A375 (cell line): ENCODE measurements around a stretch of chr1.

DNA sequence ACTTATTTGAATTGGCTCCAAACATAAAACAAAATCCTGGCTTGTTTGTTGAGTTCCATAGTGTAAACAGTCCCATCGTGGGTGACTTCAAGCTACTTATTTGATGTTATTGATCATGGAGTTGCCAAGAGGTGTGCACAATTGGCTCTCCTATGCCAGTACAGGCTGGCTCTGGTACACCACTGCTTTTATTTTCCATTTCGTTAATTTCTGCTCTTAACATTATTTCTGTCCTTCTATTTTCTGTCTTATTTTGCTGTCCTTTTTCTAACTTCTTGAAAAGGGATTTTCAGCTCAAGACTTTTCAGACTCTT, 1.8 kb upstream of the COA6 start:
- RAMPAGE, long total RNA = no peak

DNA sequence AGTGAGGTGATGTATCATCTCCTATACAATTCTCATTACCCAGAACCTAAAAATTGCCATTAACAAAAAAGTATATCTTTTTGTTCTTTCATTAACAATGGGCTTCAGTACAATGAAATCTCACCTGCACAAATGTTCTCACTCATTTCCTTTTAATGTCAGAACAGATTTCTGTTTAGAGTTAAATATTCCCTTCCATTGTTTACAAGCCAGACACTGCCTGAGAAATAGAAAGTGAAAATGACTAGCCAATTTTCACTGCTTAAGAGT, 27.4 kb downstream of the COA6 start:
- RAMPAGE, long total RNA = no peak

DNA sequence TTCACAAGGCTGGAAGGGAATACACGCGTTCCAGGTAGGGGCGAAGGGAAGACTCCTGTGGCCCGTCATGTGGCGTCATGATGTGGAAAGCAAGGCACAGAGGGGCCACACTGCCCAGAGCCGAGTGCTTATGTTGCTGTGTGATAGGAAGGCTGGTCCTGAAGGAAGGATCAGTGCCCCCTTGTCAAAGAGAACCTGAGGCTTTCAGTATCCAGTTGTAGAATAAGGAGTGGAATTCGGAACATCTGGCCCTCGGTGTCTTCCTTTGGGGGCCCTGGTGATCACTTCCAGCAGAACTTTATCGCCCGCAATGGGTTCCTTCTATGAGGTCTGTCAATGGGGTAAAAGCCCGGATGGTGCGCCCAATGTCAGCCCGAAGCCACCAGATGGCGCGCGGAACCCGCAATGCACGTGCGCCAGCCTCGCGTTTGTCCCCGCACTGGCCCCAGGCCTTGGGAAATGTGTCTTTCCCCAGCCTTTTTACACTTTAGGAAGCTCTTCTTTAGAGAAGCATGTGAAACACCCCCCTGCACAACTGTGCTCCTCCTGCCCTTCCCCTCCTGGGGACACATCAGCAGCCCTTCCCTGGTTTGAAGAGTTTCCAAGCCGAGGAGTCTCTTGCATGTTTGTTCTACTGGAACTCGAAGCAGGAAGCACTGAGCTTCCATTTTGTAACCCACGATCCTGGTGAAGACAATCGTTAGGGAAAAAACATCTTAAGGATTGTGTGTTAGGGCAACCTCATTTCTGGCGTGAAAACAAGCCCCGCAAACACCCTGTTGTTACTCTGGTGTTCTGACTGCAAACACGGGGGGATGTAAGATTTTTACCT, 20.1 kb upstream of the TARBP1 start:
- RAMPAGE, long total RNA = no peak

DNA sequence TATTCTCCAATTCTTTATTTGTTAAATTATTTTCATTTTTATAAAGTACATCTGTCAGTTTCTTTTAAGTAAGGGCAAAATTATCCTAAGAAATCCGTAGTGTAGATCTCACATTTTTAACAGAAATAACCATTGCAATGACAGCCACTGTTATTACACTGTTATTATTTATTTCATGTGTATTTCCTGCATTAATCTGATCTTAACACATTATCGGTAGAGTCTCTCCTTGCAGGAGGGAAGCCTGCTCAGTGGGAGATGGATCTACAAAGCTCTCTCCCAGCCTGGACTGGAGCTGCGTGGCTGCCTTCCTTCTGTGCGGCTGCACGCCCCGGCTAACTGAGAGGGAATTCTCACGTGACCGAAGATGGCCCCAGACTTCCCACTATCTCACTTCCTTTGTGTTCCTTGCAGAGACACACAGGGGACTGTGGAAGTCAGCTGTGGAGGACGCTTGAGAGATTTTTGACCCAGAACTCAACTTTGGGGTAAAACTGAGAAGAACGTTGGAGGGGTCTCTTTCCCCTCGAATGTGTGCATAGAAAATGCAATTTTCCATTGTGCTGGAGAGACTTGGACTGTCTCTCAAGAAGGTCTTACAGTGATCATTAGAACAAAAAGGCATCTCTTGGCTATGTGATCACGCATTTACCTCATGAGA, 49.1 kb upstream of the TARBP1 start:
- RAMPAGE, long total RNA = no peak

DNA sequence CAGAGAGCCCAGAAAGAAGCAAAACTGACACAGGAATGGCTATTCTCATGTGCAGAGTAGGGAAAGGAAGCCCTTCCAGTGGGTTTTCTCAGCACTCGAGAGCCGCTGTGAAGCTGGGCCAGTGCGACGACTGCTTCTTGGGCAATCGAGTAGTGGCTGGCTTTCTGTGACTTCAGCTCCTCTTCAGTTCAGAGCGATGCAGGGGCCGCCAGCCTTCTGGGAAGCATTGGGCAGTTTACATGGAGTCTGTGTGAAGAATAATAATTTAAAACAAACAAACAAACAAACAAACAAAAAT, 57.2 kb upstream of the TARBP1 start:
- RAMPAGE, long total RNA = no peak

DNA sequence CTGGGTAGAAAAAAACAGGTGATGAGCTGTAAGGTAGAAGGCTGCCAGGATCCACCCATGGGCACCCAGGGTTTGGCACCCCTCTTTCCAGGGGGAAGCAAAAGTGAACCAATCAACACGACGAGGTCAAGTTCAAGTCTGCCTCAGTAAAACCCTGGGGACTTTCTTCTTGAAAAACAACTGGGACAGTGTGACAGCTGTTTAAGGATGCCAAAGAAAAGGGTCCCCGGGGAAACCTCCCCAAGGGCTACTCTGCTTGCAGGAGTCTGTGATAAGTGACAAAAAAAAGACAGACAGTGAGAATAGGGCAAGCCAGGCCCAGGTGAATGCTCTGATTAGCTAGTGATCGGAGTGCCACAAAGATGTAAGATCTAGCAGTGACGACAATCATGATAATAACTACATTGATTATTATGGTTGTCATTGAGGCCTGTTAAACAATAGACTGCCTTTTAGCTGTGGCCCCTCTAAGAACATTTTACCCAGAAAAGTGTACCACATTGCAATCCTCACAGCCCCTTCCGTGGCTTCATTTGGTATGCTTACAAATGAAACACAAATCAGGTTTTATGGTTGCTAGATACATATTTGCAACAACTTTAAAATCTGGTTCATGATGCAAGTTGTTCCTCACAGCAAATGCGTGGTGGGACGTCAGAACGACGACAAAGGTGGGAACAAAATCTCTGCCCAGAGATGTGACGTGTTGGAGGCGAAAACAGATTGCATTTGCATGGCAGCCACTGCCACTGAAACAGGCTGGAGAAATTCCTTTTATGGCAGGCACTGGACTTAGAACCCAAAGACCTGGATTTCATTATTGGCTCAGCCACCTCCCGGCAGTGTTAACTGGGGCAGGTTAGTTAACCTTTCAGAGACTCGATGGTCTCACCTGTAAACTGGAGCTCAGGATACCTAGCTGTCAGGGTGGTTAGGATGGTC, 58.8 kb upstream of the TARBP1 start:
- RAMPAGE, long total RNA = no peak

- RAMPAGE, long total RNA = no peak
Observed at GRCh38 chr1:234617033-234617800, 7.2 kb upstream of the IRF2BP2 start.

GRCh38 chr1:234816437-234816880, 206.5 kb upstream of the IRF2BP2 start:
- RAMPAGE, long total RNA = no peak

- RAMPAGE, long total RNA = no peak
Observed at GRCh38 chr1:234823270-234823888, 213.4 kb upstream of the IRF2BP2 start.

DNA sequence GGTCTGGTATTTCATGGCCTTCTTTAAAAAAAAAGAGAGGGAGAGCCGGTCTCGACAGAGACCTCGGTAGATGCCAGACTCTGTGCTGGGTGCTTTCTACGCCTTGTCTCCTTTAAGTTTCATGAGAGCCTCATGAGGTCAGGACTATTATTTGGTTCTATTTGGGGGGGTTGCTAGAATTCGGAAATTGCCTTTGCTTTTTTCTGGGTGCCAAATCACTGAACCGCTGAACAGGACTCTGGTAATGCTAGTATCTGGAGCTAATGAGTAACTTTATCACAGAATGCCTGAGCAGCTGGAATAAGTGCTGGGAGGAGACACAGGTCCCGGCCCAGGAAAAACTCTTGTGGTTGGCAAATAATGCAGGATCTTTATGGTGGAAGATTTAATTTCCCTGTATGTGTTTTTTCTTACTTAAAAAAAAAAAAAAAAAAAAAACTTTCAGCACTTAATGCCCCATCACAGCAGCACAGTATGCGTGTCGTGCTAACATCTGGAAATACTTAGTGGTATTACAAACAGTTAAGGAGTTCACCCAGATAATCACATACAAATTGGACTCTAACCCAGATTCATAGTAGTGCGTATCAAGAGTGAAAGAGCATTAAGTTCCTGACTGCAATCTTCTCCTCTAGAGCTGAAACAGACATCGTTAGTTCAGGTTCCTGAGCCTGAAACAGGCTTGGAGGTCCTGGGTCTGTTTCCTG, 220.7 kb downstream of the TOMM20 start:
- RAMPAGE, long total RNA = no peak

- RAMPAGE, long total RNA = no peak
Observed at GRCh38 chr1:234934384-234935221, 194.0 kb downstream of the TOMM20 start.

GRCh38 chr1:234958520-234959416, 169.9 kb downstream of the TOMM20 start:
- RAMPAGE, long total RNA = no peak

DNA sequence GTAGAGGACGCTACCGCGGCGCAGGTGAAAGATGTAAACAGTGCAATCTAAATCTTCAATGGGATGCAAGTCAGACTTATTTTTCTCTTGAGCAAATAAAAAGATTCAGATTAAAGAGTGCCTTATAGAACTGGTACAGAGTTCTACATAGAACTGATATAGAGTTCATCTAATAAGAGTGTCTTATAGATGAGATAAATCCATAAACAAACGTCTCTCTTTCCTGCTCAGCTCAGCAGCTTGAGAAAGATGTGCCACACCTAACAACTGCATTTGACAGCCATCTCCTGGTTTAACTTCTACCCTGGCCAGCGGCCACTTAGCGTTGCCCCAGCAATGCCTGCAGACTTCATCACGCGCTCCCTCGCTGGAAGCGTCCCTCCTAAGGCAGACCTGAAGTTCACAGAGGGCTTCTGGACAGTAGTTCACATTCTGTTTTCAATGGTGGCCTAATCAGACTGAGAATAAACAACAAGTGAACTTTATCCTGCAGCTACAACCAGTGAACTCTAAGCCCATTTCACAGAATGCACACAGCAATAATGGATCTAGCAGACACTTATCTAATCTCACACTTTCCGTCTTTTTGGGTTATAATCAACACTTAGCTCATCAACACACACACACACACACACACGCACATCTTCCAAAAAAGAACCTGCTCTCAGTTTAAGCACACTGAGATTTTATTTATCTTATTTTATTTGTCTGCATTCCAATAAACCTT, 164.4 kb downstream of the TOMM20 start:
- RAMPAGE, long total RNA = no peak

DNA sequence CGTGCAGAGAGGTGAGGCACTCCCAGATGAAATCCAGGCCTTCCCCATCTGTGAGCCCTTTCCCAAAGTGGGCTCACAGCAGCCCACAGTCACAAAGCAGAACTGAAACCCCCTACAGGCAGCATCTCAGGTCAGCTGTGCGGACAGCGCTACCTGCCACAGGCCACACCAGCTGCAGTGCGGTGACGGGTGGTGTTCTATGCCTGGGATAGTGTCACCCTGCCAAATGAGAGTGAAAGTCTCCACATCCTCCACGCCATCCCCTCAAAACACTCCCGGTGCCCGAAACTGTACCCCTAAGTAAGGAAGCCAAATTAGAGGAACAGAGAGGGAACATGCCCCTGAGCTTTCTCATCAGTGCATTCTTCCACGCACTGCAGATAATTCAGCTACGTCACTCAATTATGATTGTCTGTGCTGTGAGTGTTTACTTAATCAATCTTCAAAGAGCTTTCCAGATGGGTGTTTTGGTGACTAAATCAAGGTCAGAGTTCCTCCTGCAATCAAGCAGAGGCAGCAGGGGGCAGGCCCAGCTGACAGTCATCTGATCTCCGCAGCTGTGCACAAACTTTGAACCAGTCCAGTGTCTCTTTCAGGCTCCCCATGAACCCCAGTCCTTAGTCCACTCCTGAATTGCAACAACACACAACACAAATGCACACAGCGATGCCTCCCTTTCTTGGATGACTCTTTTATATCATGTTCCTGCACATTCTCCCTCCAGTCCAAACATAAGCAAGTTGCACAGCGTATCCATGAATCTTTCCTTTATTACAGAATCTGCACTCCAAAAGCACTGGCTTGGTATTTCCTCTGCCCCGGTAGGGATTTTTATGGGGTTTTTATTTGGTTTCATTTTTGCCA, 150.0 kb downstream of the TOMM20 start:
- RAMPAGE, long total RNA = no peak

- RAMPAGE, long total RNA = no peak
Observed at GRCh38 chr1:234979919-234980282, 148.7 kb downstream of the TOMM20 start.

- RAMPAGE, long total RNA = no peak
Observed at GRCh38 chr1:235062243-235063136, 66.1 kb downstream of the TOMM20 start.

DNA sequence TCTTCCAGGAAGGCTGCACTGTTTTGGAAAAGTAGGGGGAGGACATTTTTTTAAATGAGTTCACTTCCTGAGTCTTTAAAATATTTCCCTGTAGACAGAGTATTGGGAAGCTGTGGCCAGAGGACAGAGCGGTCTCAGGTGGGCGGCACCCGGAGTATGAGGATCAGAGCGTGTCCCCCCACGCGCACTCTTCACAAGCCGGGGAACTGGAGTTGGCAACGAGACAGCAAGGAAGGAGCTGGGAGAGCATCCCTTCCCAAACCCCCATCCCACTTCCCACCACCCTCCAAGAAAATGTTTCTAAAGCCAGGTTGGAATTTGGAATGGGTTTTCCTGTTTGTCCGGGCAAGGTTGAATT, 53.1 kb downstream of the TOMM20 start:
- RAMPAGE, long total RNA = no peak

GRCh38 chr1:235079380-235080492, 48.9 kb downstream of the TOMM20 start:
- RAMPAGE, long total RNA = no peak

DNA sequence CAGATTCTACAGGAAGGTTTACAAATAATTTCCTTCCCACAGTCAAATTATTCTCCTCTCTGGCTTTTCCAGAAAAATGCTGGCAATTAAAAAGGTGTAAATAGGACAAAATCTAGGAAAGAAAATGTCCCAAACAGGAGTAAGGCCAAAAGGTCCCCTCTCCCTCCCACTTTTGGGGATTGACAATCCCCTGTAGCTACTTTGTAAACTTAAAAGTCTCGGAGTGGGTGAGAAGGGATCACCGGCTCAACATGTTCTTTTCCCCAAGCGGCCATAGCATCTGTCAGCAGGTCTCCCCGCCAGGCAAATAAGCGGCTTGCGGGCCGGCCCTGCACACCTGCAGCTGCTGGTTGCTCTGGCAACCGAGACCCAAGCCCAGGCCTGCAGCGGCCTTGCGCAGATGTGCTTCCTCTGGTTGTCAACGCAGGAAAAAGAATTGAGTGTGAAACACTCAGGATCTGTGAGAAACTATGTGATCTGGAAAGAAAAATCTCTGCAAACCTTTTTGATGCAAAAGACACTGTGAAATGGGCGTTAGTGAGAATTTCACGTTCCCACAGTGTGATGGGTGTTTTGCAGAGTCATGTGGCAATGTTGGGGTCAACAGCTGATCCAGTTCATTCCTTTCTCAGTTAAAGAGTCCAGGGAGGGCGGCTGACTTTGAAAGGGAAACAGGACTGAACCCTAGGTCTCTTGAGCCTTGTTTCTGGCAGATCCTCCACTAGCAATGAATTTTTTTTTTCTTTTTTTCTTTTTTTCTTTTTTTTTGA, 28.5 kb downstream of the TOMM20 start:
- RAMPAGE, long total RNA = no peak

GRCh38 chr1:235277911-235278686, 49.9 kb downstream of the ARID4B start:
- RAMPAGE, long total RNA = no peak